ENCODE results near the gene TIMP4.

GRCh38 chr3:10173715-10174382, 9.1 kb downstream of the IRAK2 start:
- PRO-cap: no peak

DNA sequence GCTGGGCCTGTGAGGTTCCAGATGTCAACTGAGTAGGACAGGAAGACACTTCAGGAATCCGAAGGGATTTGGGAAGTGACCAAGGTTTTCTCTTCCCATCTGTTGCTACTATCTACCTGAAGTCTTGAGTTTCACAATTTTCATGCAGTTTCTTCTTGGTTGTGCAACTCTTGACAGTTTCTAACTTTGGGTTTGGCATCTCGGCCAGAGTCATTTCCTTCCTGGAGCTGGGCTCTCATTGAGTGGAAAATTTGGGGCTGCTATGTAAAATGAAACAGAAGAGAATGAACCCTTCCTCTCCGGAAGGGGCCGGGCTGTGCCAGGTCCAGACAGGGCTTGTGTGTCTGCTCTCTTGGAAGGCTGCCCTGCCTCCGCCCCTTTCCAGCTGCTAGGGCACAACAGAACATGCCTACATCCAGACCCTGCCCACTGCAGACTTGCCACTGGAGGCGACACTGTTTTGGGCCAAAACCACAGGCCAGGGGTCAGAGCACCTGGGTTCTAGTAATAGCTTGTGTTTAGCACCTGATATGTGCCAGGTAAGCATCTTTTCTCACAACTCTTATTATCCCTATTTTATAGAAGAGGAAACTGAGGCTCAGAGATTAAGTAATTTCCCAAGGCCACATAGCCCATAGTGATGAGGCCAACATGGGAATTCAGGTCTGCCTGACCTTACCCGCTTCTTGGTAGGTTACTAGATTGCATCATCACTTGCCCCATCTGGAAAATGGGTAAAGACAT, 24.9 kb downstream of the IRAK2 start:
- PRO-cap: no peak

GRCh38 chr3:10212349-10212796, 35.9 kb upstream of the TATDN2 start:
- PRO-cap: no peak

GRCh38 chr3:10312511-10313234, 8.2 kb downstream of the SEC13 start:
- PRO-cap: no peak

GRCh38 chr3:10474260-10474795, 31.1 kb downstream of the ATP2B2 start:
- PRO-cap: unidirectional peak, plus-strand start at chr3:10474509

GRCh38 chr3:11272919-11273196, 661 bp downstream of the ATG7 start:
- PRO-cap: no peak

DNA sequence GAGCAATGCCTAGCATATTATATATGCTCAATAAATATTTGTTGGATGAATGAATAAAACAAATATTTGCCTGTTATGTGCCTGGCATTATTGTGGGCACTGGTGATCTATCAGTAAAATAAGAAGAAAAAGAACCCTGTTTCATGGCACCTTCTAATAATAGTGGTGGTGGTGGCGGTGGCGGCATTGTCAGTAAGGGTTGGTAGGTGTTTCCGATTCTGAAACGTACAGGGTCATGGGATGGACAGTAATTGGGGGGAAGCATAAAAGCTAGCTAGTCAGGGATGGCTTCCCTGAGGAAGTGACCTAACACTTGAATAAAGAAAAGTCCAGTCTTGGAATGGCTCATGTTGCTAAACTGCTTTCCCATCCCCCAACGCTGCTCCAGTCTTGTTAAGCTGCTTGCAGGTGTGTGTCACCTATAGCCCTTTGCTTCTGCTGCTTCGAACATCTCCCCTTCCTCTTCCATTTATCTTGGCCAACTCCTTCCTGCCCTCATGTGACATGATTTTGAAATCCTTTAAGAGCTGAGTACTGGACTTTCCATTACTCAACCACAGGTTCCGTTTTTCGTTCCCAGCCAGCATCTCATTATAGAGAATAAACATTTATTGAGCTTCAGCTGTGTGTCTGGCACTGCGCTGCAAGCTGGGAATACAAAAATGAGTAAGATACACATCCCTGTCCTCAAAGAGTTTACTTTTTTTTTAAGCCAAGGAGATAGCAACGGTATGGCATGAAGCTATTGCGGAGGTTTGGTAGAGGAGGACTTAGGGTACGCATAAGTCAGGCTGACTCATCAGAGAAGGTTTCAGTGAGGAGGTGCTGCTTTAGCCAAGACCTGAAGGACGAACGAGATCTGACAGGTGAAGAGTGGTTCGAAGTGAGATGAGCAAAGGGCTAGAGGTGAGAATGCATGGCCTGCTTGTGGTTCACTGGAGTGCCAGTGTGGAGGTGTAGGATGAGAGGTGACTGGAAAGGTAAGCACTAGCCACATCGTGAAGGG, 1.7 kb downstream of the ATG7 start:
- PRO-cap: no peak

- PRO-cap: no peak
Observed at GRCh38 chr3:11308041-11308498, 35.9 kb downstream of the ATG7 start.

DNA sequence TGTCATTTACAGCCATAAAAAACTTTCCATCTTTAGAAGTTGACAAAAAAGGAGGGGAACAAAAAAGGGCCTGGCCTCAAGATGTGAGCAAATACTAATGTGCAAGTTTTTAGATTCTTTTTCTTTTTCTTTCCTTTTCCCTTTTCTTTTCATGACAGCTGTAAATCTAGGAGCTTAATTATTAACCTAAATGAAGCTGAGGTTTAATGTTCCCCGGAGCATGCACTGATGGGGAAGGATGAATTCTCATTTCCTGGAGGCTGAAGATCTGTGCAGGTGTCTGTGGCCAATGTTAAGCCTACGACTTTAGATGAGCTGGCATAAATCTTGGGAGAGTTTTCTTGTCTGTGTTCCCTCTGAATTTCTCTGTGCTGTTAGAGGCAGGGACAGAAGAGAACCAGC, 118.9 kb downstream of the ATG7 start:
- PRO-cap: no peak

- PRO-cap: no peak
Observed at GRCh38 chr3:11447737-11448832, 175.9 kb downstream of the ATG7 start.

- PRO-cap: unidirectional peak, plus-strand start at chr3:11545092
Observed at GRCh38 chr3:11544947-11545622, 98.6 kb downstream of the VGLL4 start.

DNA sequence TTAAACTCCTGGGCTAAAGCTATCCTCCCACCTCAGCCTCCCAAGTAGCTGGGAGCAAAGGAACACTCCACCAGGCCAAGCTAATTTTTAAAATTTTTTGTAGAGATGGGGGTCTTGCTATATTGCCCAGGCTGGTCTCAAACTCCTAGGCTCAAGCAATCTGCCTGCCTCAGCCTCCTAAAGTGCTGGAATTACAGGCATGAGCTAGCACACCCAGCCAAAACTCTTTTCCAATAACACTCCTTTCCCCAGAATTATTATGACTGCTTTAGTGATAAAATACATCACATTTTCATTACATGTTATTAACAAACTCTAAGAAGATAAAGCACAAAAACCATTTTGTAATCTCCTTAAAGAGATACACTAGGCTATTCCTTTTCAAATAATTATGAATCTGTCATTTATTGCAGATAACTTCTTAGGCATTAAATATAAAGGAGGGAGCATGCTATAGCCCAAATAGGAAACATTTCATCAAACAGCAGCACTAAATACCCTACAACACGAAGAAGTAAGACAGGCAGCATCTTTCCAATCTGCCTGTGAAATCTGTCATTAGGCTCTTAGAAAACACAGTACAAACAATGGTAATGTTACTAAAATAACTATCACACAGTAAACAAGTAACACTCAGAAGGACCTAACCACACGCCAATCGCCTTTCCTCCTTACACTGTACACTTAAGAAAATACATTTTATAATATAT, 45.0 kb downstream of the VGLL4 start:
- PRO-cap: no peak

- PRO-cap: bidirectional peak, plus-strand start at chr3:11720627, minus-strand start at chr3:11720537; unidirectional peak, minus-strand start at chr3:11720734
Observed at GRCh38 chr3:11720072-11721055, 76.6 kb upstream of the VGLL4 start.

GRCh38 chr3:11770854-11771629, 75.6 kb downstream of the TAMM41 start:
- PRO-cap: no peak

GRCh38 chr3:12158080-12159176, at the start of gene TIMP4:
TSS of gene TIMP4 (minus strand) at chr3:12158912.
- PRO-cap: unidirectional peak, plus-strand start at chr3:12158717; bidirectional peak, plus-strand start at chr3:12159045, minus-strand start at chr3:12158941

GRCh38 chr3:12239431-12239630, 49.5 kb upstream of the PPARG start:
- PRO-cap: no peak

DNA sequence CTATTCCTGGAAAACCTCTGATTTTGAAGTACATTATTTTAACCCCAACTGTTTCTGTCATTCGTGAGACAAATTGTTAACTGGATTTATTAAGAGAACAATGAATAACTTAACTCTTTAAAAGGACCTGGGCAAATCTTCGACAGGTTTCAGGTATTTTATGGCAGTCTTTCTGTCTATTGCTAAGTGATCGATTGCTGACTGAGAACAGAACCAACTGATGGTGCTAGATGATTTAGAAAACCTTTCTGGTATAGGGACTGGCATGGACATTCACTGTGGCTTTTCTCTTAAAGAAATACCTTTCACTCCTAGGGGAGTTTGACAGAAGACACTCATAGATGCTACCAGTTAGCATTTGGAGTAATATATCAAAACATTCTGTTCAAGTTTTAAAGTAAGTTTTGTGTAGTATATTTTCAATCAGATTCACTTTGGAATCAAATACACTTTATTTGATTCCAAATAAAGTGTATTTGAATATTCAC, 638 bp downstream of the PPARG start:
- PRO-cap: no peak

DNA sequence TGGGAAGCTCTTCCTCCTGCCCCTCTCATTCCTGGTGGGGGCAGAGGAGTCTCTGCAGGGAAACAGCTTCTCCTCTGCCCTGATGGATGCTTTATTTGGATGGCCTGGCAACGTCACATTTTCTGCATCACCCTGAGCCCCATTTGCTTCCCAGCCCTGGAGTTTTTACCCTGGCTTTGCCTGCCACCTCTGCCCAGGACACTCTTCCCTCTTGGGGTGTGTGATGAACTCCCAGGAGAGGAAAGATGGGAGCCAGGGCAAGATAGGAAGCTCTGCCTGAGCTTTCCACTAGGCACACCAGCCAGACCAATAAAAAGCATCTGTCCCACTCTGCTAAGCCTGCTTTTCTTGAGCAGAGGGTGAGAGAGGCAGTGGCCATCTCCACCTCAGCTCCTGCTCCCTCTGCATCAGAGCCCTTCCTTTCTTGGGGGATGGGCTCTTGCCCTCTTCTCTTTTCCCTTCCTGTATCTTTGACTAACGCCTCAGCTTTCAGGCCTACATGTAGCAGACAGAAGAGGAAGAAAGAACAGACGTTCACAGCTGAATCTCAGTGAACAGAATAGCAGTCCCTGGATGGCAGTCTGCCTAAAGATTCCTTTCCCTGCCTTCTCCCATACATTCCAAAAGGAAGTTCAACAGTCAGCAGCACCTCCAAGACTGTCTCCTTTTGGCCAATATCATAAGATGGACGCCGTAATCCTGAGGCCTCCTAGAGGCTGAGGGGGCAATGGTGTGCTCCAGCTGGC, 39.6 kb downstream of the PPARG start:
- PRO-cap: no peak

GRCh38 chr3:12350508-12350900, 61.6 kb downstream of the PPARG start:
- PRO-cap: no peak

DNA sequence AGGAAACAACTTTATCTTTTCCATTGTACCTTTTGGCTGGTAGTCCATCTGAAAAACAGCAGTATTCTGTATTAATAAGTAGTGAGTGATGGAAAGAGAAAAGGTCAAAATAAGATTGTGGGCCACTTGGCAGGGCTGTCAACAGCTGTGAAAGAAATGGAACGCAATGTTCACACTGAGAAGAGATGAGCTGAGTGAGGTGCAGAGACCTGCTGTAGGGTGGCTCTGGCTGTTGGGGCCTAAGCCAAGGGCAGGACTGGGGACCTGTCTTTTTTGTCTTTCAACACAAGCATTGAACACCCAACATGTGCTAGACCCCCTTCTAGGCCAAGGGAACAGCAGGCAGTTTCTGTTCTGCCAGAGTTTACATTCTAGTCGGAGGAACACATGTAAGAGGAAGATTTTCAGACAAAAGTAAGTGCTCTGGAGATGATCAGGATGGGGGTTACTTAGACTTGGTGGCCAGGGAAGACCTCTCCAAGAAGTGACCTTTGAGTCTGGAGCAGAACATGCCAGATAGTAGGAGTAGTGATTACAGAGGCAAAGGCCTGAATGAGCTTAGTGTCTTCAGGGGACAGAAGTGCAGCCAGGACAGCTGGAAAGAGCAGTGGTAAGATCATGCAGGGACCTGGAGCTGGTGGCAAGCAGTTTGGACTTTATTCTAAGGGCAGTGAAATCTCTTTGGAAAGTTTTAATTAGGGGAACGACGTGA, 29.6 kb downstream of the TSEN2 start:
- PRO-cap: no peak

Measured in cardiac septum (tissue), 1 donor.